Right lobe of liver (tissue), 4 donors: Measurements from ENCODE around the genes SELP and DARS2.

DNA sequence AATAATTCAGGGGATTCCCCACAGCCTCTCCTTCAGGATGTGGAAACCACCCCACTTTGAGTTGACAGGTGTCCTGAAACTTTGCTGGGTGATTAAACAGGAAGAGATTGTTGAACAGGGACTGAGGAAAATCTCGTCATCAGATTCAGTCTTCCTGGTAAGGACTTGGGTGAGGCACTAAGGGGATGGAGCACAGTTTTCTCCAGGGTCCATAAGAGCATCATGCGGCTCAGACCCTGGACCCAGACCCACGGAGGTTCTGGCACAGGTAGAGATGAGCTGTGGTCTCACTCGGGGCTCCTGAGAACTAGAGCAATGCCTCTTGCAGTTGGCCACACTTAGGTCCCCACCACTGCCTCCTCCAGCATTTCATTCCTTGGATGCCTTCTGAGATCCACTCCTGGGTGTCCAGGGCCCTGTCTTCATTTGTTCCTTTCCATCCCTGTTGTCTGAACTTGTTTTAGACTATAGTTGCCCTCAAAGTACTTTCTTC lies 59.2 kb upstream of the ATP1B1 start:
- PRO-cap, 4 experiments: no peak in any of the 4 experiments
- RAMPAGE, long total RNA, 2 experiments: no peak in any of the 2 experiments

DNA sequence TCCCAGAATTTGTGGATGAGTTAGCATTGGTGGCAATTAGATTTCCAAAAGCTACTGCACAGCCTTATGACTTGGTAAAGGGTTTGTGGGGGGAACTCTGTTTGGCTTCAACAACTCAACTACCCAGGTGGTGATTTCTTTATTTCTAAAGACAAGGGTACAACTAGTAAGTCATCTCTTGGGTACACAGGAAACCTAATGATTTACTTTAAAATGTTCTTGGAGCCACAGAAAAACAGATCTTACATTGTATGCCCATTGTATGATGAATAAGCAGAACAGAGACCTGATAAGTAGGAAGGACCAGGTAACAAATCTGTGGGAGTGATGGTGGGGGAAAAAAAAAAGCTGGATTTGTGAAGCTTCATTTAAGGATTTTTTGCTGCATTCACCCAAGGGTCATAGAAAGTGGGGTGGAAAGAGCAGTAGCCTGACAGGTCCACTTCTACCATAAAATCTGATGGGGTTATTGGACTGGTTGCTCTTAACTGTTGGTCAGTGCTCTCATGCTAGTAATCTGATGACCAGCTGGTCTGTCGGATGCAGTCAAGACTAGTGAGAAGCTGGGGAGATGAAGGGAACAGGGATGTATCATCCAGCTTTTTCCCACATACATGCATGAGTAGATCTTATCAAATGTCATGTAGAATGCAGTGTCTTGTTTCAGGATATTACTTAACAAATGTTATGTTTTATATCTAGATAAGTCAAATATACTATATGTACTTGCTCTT lies 10.9 kb downstream of the ATP1B1 start:
- PRO-cap, 4 experiments: no peak in any of the 4 experiments
- RAMPAGE, long total RNA, 2 experiments: no peak in any of the 2 experiments

DNA sequence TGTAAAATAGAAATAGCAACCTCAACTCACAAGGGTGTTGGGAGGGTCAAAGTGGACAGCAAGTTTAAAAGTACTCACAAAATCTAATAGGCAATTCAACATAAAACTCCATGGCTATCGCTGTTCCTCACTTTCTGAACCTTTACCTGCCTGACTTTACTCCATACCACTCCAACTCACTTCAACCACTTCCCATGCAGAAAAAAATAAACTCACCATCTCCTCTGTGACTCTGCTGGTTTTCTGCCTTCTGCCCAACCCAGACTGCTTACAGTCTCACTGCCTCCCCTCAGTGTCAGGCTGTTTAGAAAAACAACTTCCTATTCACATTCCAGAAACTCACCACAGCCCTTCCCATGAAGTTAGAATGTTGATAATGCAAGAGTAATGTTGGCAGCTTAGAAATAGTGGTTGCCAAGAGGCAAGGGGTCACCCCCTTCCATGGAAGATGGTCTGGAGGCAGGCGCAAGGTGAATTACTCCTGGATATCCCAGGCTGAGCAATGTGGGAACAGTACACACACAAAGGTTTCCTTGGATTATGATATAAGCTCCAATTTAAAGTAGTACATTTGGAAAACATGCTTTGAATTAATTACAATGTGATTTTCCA lies at the start of gene SELP:
SELP (minus strand) TSS at position 269 of the 612 bp plus-strand sequence.
- PRO-cap, 4 experiments: peak in 2 of 4 experiments; most common minus-strand start position 266 of the sequence (in 2)
- RAMPAGE, long total RNA, 2 experiments: start-site peak on the minus strand in 1 of 2 experiments, centred at position 281 of the sequence, 51 reads per replicate

DNA sequence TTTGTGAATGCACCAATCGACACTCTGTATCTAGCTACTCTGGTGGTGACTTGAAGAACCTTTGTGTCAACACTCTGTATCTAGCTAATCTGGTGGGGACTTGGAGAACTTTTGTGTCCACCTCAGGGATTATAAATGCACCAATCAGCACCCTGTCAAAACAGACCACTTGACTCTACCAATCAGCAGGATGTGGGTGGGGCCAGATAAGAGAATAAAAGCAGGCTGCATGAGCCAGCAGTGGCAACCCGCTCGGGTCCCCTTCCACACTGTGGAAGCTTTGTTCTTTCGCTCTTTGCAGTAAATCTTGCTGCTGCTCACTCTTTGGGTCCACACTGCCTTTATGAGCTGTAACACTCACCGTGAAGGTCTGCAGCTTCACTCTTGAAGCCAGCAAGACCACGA lies 31.8 kb upstream of the SELP start:
- PRO-cap, 4 experiments: no peak in any of the 4 experiments
- RAMPAGE, long total RNA, 2 experiments: no peak in any of the 2 experiments

DNA sequence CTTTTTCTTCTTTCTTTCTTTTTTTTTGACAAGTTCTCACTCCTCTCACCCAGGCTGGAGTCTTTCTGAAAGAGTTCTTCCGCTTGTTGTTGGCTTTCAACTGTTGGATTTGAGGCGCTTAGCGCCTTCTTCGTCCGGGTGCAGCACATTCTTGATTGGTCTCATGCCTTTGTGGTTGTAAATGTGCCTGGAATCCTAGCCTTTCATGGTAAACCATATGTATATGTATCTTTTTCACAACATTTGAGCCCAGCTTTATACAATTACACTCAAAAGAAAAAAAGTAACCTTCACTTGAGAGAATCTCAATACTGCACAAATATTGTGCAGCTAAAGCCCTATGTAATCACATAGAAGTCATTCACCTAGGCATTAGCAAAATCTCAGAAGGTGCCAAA lies 935 bp downstream of the C1orf112 start:
- PRO-cap, 4 experiments: no peak in any of the 4 experiments
- RAMPAGE, long total RNA, 2 experiments: no peak in any of the 2 experiments

DNA sequence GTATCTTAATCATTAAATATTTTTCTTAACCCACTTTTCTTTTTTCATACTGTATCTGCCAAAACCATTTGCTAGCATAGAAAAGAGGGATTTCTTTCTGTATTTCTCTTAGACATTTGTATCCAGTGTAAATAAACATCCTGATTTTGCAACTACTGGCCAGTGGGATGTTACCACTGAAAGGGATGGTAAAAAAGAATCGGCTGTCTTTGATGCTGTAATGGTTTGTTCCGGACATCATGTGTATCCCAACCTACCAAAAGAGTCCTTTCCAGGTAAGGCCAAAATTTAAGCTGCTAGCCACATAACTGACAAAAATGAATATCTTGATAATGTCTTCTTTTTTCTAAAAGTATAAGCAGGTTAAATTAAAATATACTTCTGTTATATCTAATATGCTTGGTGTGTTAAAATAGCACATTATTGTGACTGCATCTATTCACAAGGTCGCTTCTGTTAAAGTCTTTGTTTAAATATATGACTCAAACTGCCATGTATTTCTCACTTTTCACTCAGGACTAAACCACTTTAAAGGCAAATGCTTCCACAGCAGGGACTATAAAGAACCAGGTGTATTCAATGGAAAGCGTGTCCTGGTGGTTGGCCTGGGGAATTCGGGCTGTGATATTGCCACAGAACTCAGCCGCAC lies 17.0 kb downstream of the FMO3 start:
- PRO-cap, 4 experiments: no peak in any of the 4 experiments
- RAMPAGE, long total RNA, 2 experiments: no peak in any of the 2 experiments

DNA sequence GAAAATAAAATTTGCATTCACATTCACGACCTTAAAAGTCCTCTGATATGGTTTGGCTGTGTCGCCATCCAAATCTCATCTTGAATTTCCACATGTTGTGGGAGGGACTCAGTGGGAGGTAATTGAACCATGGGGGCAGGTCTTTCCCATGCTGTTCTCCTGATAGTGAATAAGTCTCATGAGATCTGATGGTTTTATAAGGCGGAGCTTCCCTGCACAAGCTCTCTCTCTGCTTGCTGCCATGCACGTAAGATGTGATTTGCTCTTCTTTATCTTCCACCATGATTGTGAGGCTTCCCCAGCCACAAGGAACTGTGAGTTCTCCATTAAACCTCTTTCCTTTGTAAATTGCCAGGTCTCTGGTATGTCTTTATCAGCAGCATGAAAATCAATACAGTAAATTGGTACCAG lies 20.5 kb downstream of the FMO1 start:
- PRO-cap, 4 experiments: no peak in any of the 4 experiments
- RAMPAGE, long total RNA, 2 experiments: no peak in any of the 2 experiments

- PRO-cap, 4 experiments: peak in 4 of 4 experiments; most common plus-strand start chr1:171343967 (in 3); most common minus-strand start chr1:171343822 (in 3)
- RAMPAGE, long total RNA, 2 experiments: no peak in any of the 2 experiments
Observed at GRCh38 chr1:171343724-171344292, 29.8 kb downstream of the FMO4 start.

GRCh38 chr1:171484848-171485235 lies 488 bp upstream of the PRRC2C start:
- PRO-cap, 4 experiments: peak in 1 of 4 experiments; most common plus-strand start chr1:171485191 (in 1); most common minus-strand start chr1:171485136 (in 1)
- RAMPAGE, long total RNA, 2 experiments: no peak in any of the 2 experiments

GRCh38 chr1:171595109-171595475 lies 27.0 kb upstream of the MYOCOS start:
- PRO-cap, 4 experiments: peak in 2 of 4 experiments; most common minus-strand start chr1:171595395 (in 2)
- RAMPAGE, long total RNA, 2 experiments: no peak in any of the 2 experiments

GRCh38 chr1:171595476-171595927 lies 26.5 kb upstream of the MYOCOS start:
- PRO-cap, 4 experiments: peak in 3 of 4 experiments; most common plus-strand start chr1:171595668 (in 3)
- RAMPAGE, long total RNA, 2 experiments: no peak in any of the 2 experiments

- PRO-cap, 4 experiments: no peak in any of the 4 experiments
- RAMPAGE, long total RNA, 2 experiments: no peak in any of the 2 experiments
Observed at GRCh38 chr1:171868239-171868586, 26.9 kb downstream of the DNM3 start.

- PRO-cap, 4 experiments: peak in 3 of 4 experiments; most common plus-strand start chr1:172006143 (in 3); most common minus-strand start chr1:172005865 (in 1)
- RAMPAGE, long total RNA, 2 experiments: no peak in any of the 2 experiments
Observed at GRCh38 chr1:172005795-172006448, 164.6 kb downstream of the DNM3 start.

DNA sequence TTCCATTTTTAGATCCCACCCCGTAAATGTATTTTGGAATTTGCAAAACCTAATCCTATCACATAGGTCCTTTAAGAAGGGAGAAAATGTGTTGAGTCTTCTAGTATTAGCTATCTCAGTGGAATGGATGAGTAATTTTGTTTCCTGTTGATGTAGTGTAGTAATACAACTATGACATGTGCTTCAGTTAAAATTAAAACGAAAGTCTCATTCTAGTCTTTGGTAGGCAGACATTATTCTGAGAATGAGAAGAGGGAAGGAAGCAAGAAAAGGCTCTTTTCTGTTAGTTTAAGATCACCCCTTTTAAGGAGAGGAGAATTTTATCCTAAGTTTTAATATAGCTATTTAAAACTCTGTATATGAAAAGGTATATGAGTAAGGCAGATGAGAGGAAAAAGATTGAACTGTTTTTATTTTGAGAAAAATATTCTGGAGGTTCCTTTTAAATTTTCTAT lies 265.8 kb upstream of the C1orf105 start:
- PRO-cap, 4 experiments: peak in 3 of 4 experiments; most common plus-strand start position 236 of the sequence (in 2); most common minus-strand start position 125 of the sequence (in 1)
- RAMPAGE, long total RNA, 2 experiments: no peak in any of the 2 experiments

- PRO-cap, 4 experiments: no peak in any of the 4 experiments
- RAMPAGE, long total RNA, 2 experiments: no peak in any of the 2 experiments
Observed at GRCh38 chr1:172427162-172427709, 6.8 kb downstream of the C1orf105 start.

GRCh38 chr1:172626149-172626517 lies 32.8 kb upstream of the FASLG start:
- PRO-cap, 4 experiments: no peak in any of the 4 experiments
- RAMPAGE, long total RNA, 2 experiments: no peak in any of the 2 experiments

DNA sequence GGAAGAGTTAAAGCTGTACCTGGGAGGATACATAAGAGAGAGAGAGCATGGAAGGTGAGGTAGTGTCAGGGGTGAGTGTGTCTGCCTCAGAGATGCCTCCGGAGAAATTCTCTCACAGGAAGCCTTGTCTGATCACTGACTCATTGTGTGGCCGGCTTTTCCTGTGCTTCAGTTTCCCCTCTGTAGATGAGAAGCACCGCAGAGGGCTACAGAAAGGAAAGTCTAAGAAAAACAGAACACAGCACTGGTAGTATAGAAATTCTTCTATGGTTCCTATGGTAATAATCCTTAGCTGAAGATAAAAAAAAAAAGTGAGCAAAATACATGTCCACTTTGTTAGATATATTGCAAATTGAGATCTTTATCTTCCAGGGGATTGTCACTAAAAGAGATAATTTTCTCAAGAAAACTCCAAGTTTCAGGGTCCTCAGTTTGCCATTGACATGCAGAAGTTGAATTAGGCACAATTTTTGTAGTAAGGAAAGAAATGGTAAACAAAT lies 40.4 kb downstream of the FASLG start:
- PRO-cap, 4 experiments: no peak in any of the 4 experiments
- RAMPAGE, long total RNA, 2 experiments: no peak in any of the 2 experiments

DNA sequence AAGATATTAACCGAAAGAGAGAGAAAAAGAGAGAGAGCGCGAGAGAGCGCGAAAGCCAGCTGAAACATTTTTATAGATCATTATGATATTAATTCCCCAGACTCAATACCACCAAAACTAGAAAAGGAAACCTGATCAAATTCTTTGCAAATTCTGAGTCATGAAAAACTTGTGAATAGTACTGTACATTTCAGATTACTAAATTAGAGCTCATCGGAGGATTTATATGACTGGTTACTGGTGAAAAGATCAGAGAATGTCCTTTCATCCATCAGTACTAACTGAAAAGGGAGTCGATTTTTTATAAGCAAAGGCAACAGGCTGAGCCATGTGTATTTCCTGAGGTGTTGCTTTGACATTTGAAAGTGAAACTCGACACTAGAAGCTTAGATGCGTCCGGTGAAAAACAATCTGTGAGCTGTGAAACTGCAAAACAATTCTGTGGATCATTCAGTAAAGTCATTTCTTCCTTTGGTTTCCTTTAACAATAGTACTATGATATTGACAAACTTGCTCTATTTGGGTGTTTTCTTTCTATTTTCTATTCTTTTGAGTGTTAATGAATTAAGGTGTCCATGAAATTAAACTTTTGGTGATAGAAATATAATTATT lies 155.6 kb downstream of the TNFSF18 start:
- PRO-cap, 4 experiments: no peak in any of the 4 experiments
- RAMPAGE, long total RNA, 2 experiments: no peak in any of the 2 experiments

DNA sequence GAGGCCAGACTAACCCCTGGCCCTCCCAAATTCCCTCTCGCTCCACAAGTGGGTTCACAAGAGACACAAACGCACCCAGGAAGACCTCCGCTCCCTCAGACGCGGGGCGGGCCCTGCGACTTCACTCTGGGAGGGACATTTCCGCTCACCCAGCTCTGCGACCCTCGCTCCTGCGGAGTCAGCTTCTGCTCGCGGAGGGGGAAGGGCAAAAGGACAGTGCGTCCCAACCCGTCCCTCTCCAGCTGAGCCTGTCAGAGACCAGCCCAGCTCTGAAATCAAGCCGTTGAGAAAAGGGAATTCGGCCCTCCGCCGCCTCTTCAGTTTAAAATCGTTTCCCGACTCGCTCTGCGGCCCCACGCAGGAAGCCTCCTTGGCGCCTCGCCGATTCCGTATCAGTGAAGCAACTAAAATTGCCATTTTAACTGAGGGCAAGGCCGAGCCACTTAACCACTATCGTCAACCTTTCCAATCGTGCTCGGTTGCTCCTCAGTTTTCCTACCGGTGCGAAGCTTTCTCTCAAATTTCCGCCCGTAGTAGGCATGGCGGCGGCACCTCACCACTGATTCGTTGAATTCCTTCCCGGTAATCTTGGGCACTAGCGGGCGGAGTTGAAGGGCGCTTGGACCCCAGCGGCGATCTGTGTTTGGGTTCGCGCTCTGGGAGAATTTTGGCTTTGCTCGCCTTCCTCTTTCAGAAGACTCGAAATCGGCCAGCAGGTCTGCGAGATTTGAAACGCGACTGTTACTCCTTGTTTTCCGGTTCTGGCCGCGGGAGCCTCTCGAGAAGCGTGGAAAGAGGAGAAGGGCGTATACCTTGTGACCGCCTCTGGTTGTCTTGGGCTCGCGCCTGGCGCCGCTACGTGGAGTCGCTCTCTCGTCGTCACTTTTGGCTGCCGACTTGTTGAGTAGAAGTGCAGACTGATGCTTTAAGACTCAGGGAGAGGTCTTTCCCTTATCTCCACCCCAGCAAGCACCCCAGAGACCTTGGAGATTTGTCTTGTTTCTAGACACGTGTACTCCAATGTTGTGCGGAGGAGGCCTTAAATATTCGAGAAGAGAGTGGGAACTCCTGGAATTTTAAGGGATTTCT lies at the start of gene DARS2:
DARS2 (plus strand) TSS at position 611 of the 1,089 bp plus-strand sequence.
- PRO-cap, 4 experiments: peak in 4 of 4 experiments; most common plus-strand start position 585 of the sequence (in 3); most common minus-strand start position 271 of the sequence (in 3)
- RAMPAGE, long total RNA, 2 experiments: start-site peak on the plus strand in 2 of 2 experiments, centred at positions 596 to 608 of the sequence, 219 to 335 reads per replicate; start-site peak on the minus strand in 2 of 2 experiments, centred at positions 97 to 813 of the sequence, 9 to 29 reads per replicate

GRCh38 chr1:173863833-173864101 lies 4.4 kb upstream of the ZBTB37 start:
- PRO-cap, 4 experiments: no peak in any of the 4 experiments
- RAMPAGE, long total RNA, 2 experiments: no peak in any of the 2 experiments